SK-N-SH (cell line): ENCODE measurements around a stretch of chr2.

DNA sequence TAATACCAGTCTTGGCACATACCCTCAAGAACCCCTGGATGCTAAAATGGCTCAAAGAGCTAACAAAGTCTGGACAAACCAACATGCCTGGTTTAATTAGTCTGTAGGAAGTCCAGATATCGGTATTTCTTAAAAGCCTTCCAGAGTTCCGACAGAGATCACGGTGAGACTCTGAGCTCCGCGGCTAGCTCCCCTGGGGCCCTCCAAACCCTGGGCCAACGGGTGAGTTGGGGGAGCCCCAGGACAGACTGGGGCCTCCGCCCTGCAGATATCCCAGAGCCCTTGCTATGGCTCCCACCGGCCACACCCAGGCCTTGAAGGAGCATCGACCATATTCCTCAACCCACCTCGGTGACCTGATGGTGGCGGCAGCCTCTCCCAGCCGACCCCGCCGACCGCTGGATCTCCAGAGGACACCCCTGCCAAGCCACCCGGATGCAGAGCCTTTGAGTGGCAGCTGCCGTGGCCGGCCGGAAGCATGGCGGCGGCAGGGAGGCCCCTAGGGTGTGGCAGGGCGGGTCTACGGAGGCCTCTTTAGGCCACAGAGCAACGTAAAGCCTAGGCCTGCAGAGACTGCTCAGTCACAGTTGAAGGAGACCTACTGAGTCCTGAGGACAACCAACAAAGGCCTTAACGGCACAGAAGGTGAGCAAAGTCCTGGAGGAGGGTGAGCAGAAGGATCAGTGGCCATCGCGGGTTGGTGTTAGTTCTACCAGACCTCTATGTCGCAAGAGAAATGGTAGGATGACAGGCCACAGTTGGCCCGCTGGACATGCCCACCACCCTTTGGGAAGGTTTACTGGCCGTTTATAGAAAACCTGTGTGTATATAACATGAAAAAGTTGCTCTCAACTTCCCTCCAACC, 113.4 kb upstream of the RHOQ start:
- RRBS, result 83% methylated on average over 2 of the region's 30 CpGs
CAGE:
- cytosol, long polyA plus RNA, result no peak
- long polyA plus RNA, result no peak
- nucleus, long polyA plus RNA, result no peak

- RRBS, result no CpG with 5 or more reads among the region's 3 CpGs
CAGE:
- cytosol, long polyA plus RNA, result no peak
- long polyA plus RNA, result no peak
- nucleus, long polyA plus RNA, result no peak
Measured at GRCh38 chr2:46534756-46535011, 7.6 kb upstream of the RHOQ start.

GRCh38 chr2:46540371-46541032, 1.8 kb upstream of the RHOQ start:
- RRBS, result no CpG with 5 or more reads among the region's 5 CpGs
CAGE:
- cytosol, long polyA plus RNA, result no peak
- long polyA plus RNA, result no peak
- nucleus, long polyA plus RNA, result no peak

CAGE:
- cytosol, long polyA plus RNA, result no peak
- long polyA plus RNA, result no peak
- nucleus, long polyA plus RNA, result no peak
Measured at GRCh38 chr2:46583402-46583770, 33.5 kb downstream of the PIGF start.

DNA sequence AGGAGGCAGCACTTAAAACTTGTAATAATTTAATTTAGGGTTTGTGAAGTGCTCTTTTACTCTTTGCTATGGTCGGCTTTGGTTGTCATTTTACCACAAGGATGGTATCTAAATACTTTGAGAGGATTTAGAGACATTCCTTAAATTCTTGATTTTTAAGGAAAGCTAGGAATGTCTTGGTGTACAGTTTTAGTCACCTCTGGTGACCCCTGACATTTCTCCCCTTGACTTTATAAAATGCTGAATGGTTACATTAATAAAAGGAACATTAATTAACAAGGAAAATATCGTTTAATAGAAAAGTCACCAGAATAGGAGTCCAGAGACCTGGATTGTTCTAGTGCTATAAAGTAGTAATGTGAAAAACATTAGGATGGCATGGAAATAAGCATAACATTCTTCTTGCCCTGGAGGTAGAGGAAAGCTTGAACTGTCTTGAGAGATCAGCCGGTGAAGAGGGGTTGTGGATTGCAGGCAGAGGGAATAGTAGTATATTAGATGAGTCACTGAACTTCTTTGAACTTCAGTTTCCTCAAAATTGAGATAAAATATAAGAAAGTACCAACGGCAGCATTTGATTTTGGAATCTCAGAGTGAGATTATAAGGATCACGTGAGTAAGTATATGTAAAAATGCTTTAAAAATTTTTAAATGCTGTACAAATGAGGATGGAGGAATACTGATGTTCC, 7.4 kb downstream of the SOCS5 start:
- RRBS, result no CpG with 5 or more reads among the region's 5 CpGs
CAGE:
- cytosol, long polyA plus RNA, result no peak
- long polyA plus RNA, result no peak
- nucleus, long polyA plus RNA, result start-site peak on the plus strand centred at position 635 of the sequence, 432 bp wide, 14 and 33 reads in 2 replicates

DNA sequence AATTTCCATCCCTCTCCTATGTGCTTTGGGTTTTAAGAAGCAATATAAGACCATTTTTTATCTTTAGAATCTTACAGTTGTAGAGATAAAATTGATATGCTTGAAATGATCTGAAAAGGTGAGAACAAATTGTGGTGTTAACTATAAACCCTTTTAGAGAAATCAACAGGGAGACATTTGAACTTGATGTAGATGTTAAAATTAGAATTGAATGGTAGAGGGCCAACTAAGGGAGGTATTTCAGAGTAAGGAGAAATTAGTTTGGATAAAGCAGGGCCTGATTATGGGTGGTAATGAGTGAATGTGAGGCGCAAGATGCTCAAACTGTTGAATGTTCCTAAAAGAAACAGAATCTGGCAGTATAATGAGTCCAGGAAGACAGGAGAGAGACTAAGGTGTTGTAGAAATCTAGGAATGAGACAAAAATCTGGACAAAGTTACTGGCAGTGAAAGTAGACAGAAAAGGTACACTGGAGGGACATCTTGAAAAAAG, 38.8 kb downstream of the SOCS5 start:
- RRBS, result no CpG with 5 or more reads among the region's 1 CpG
CAGE:
- cytosol, long polyA plus RNA, result no peak
- long polyA plus RNA, result no peak
- nucleus, long polyA plus RNA, result no peak

GRCh38 chr2:46812101-46813322, 103.1 kb downstream of the MCFD2 start:
- RRBS, result 8% methylated on average over 2 of the region's 16 CpGs
CAGE:
- cytosol, long polyA plus RNA, result no peak
- long polyA plus RNA, result no peak
- nucleus, long polyA plus RNA, result no peak

DNA sequence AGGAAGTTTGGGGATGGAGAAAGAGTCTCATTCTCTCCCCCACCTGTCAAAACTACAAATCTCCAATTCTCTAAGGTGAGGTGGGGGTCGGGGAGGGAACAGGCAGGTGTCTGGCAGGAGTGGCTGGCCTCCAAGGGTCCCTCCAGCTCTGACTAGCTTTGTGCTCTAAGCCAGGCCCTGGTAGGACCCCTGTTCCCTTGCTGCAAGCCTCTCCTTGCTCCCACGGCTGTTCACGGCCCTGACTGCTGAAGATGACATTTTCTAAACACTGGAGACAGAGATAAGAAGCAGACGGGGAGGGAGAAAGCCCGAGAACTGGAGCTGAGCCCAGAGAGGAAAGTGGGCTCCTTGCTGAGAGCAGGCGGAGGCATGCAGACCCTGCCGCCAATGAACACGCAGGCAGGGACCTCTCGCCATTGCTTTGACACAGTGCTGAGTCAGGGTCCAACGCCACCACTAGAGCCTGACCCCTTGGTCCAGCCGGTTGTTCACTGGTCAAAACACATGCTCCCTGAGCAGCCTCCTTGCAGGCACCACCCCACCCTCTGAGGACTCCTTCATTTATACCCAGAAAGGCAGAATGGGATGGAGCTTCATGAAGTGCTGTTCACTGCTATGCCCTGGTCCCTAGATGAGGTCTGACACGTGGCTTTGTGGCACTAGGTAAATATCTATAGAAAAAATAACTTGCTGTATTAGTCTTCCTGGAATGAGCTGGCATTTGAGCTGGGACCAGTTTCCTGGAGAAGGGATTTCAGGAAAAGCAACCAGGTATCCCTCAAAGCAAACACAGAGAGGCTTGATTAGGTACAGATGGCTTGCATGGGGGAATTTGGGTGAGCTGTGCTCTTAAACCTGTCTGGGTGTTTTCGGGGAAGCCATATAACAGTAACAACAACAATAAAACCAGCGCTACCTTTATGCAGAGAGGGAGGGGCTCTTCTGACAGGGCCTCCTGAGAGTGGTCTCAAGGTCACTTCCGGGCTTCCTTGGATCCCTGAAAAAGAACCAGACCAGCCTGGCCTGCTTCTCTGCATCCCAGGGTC, 65.7 kb downstream of the MCFD2 start:
- RRBS, result no CpG with 5 or more reads among the region's 15 CpGs
CAGE:
- cytosol, long polyA plus RNA, result no peak
- long polyA plus RNA, result no peak
- nucleus, long polyA plus RNA, result no peak

- RRBS, result 100% methylated on average over 4 of the region's 15 CpGs
CAGE:
- cytosol, long polyA plus RNA, result no peak
- long polyA plus RNA, result no peak
- nucleus, long polyA plus RNA, result no peak
Measured at GRCh38 chr2:46979538-46980171, 38.6 kb downstream of the TTC7A start.

GRCh38 chr2:47021588-47022281, 80.7 kb downstream of the TTC7A start:
- RRBS, result 98% methylated on average over 2 of the region's 12 CpGs
CAGE:
- cytosol, long polyA plus RNA, result no peak
- long polyA plus RNA, result no peak
- nucleus, long polyA plus RNA, result no peak

- RRBS, result no CpG with 5 or more reads among the region's 6 CpGs
CAGE:
- cytosol, long polyA plus RNA, result no peak
- long polyA plus RNA, result no peak
- nucleus, long polyA plus RNA, result no peak
Measured at GRCh38 chr2:47027728-47028044, 86.7 kb downstream of the TTC7A start.

GRCh38 chr2:47057524-47058034, 97.5 kb downstream of the STPG4 start:
- RRBS, result no CpG with 5 or more reads among the region's 4 CpGs
CAGE:
- cytosol, long polyA plus RNA, result no peak
- long polyA plus RNA, result no peak
- nucleus, long polyA plus RNA, result no peak

DNA sequence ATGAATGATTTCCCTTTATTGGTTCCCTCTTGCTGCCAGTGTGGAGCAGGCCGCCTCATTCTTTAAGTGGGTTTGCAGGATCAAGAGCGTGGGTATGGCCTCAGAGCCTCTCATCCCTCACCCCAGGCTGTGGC, 89.0 kb downstream of the STPG4 start:
- RRBS, result no CpG with 5 or more reads among the region's 2 CpGs
CAGE:
- cytosol, long polyA plus RNA, result no peak
- long polyA plus RNA, result no peak
- nucleus, long polyA plus RNA, result no peak

DNA sequence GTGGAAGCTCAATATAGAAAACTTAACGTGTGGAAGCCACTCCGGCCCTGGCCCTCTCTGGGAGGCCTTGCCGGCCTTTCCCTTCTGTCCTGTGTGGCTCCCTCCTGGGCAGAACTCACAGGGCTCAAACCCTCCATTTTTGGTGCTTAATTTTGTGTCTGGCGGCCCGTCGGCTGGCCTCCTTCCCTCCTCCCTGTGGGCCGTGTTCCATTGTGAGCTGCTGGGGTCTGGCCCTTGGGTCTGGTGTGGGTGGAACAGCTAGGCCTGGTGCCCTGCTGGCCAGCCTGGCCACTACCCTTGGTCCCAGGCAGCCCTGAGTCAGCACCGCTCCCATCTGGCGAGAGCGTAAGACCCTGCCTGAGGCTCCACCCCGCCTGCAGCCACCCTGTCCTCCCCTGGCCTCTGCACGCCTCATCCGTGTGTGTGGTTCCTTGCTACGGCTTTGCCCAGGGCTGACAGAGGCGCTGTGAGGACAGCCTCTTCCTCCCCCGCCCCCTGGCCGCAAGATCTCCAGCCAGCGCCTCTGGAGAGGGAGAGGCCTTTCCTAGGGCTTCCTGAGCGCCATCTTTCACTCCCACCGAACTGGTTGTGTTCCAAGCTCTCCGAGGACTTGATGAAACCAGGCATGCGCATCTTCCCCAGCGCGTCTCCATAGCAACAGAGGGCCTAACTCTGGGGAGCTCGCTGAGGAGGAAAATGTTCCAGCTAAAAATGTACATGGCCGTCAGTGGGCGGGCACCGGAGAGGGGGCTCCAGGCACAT, 83.1 kb downstream of the STPG4 start:
- RRBS, result no CpG with 5 or more reads among the region's 28 CpGs
CAGE:
- cytosol, long polyA plus RNA, result no peak
- long polyA plus RNA, result no peak
- nucleus, long polyA plus RNA, result no peak

DNA sequence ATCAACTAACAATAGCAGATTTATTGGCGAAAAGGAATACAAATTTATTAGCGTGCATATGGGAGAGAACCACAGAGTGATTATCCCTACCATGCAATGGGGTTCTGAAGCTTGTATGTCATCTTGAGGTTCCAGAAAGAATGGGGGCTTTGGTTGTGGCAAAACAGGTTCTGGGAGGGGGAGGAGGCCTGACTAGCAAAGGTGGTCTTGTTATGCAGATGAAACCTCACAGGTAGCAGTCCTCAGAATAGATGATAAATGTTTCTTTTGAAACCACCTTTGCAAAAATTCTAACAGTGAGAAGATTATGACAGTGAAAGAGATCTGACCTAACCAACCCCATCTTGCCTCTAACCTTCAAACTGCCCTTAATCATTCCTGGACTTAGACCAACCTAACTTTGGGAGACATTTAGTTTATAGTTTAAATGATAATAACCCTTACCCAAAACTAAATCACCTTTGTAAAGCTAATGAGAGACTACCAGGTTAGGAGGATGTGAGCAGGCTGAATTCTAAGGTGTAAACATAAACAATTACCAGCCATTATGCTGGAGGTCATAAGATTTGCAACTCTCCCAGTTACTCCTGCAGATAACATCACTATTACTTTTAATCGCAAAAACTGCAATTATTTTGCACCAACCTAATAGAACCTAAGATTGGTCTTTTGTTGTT, 86.7 kb upstream of the MSH6 start:
- RRBS, result no CpG with 5 or more reads among the region's 3 CpGs
CAGE:
- cytosol, long polyA plus RNA, result no peak
- long polyA plus RNA, result no peak
- nucleus, long polyA plus RNA, result no peak

DNA sequence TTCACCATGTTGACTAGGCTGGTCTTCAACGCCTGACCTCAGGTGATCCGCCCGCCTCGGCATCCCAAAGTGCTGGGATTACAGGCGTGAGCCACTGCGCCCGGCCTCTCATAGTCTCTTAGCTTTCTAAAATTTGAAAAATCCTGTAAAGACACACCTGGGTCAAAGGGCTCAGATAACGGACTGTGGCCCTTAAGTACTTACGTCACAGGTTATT, 794 bp upstream of the MSH6 start:
- RRBS, result no CpG with 5 or more reads among the region's 9 CpGs
CAGE:
- cytosol, long polyA plus RNA, result no peak
- long polyA plus RNA, result no peak
- nucleus, long polyA plus RNA, result no peak

- RRBS, result no CpG with 5 or more reads among the region's 13 CpGs
CAGE:
- cytosol, long polyA plus RNA, result no peak
- long polyA plus RNA, result no peak
- nucleus, long polyA plus RNA, result no peak
Measured at GRCh38 chr2:47785794-47786499, 3.0 kb downstream of the MSH6 start.

GRCh38 chr2:47869707-47870812, 36.2 kb downstream of the FBXO11 start:
- RRBS, result no CpG with 5 or more reads among the region's 3 CpGs
CAGE:
- cytosol, long polyA plus RNA, result no peak
- long polyA plus RNA, result no peak
- nucleus, long polyA plus RNA, result no peak

GRCh38 chr2:47879735-47880499, 26.4 kb downstream of the FBXO11 start:
- RRBS, result no CpG with 5 or more reads among the region's 5 CpGs
CAGE:
- cytosol, long polyA plus RNA, result no peak
- long polyA plus RNA, result no peak
- nucleus, long polyA plus RNA, result no peak

DNA sequence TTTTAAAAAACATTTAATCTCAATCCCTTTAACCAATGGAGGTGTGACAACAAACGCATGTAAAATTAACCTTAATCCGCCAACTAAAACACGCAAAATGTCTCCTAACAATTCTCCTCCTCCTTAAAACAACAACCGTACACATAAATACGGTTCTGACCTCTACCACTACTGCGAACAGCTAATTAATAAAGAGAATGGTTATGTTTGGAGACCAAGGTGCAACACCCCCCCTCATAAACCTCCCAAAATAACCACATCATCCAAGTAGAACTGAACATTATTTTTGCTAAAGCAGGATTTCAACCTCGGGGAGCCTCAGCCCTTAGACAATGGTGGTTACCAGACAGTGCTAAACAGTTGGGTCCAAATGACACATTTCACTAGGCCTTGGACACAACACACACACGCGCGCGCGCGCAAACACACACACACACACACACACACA, 2.1 kb downstream of the FBXO11 start:
- RRBS, result no CpG with 5 or more reads among the region's 13 CpGs
CAGE:
- cytosol, long polyA plus RNA, result no peak
- long polyA plus RNA, result no peak
- nucleus, long polyA plus RNA, result no peak